ENCODE results near the gene C2orf76.

- PRO-cap = no peak
Observed at GRCh38 chr2:113963910-113964790, 74.3 kb downstream of the ACTR3 start.

DNA sequence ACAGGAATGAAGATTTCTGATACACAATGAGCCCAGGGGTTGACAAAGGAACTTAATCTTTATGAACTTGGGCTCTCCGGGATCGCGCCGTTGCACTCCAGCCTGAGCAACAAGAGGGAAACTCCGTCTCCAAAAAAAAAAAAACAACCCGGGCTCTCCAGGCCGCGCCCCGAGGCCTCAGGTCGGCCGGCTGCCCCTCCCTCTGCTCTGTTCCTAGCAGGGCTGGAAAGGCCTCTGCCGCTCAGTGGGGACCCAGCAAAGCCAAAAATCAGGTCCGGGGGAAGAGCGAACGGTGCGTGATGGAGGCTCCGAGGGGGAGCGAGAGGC is 219.4 kb downstream of the DPP10 start:
- PRO-cap = no peak

DNA sequence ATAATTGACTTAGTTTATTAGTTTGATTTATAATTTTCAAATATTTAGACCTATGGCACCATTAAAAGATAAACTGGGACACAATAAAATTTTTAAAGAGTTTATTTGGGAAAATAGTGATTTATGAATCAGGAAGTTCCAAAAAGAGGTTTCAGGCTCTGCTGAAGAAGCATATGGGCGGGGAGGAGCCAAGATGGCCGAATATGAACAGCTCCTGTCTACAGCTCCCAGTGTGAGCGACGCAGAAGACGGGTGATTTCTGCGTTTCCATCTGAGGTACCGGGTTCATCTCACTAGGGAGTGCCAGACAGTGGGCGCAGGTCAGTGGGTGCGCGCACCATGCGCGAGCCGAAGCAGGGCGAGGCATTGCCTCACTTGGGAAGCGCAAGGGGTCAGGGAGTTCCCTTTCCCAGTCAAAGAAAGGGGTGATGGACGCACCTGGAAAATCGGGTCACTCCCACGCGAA is 289.2 kb upstream of the DDX18 start:
- PRO-cap = unidirectional peak, plus-strand start at position 172 of the sequence

DNA sequence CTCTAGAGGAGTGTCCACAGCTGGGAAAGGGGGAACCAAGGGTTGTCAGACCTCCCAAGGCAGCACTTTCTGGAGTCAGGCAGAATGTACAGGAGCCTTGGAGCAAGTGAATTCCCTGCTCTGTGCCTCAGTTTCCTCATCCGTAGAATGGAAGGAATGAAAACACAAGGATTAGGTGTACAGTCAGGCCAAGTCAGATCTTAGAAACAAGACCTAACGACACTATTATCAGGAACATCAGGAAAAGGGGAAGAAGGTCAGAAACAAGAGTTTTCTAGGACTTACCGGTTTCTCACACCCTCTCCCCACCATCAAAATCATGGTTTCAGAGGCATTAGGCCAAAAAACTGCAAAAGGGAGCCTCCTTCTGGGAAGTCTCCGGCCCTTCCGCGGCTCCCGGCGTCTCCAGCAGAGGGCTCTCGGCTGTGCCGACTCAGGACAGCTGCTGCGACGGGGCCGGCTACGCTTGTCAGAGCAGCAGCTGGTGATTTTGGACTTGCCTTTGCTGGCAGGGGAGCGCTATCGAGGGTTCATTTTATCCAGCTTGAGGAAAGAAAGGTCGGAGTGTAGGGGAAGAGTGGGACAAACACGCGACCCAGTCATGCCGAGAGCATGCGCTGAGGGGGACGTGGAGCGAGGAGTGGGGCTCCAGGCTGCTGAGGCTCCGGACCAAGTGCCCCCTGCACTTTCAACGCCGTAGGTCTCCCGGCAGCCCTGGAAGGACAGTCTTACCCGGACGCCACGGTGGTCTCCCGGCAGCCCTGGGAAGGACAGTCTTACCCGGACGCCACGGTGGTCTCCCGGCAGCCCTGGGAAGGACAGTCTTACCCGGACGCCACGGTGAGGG is 21.4 kb downstream of the DDX18 start:
- PRO-cap = no peak

DNA sequence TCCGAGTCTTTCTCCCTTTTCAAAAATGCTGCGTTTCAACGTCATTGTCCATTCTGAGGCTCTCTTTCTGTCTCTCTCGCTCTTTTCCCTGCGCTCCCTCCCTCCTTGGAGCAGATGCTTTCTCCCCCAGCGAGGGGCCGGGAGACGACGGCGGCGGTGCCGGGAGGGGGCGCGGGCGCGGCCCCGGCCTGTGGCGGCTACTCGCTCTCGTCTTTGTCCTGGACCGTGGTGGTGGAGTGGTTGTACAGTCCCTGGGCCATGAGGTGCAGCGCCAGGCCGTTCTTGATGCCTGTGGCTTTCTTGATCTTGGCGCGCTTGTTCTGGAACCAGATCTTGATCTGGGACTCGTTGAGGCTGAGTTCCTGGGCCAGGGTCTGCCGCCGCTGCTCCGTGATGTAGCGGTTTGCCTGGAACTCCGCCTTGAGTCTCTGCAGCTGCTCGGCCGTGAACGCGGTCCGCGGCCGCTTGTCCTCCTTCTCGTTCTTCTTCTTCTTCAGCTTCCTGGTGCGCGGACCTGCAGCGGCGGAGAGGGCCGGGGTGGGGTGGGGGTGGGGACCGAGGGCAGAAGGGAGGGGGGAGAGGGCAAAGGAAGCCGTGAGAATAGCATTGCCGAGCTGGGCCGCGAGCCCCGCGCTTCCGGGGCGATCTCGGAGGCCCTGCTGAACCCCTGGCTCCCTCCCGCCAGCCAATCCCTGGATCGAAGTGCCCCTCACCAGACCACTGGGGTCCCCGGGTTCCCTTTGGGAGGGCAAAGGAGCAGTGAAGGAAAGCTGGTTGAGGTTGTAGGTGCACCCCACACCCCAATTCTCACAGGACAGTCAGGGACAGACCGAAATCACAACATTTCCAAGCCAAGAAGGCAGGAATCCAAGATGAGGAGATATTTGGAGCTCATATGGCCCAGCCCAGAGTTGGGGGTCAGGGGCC is 4.4 kb downstream of the EN1 start:
- PRO-cap = no peak

DNA sequence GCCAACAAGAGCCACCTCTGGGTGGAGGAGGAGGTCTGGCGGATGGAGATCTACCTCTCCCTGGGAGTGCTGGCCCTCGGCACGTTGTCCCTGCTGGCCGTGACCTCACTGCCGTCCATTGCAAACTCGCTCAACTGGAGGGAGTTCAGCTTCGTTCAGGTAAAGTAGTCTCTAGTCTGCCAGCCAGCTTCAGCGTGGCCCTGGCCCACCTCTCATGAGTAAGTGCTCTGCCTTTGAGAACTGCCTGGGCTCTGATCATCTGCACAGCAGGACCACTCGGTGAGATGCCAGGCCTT is 31.0 kb downstream of the STEAP3 start:
- PRO-cap = no peak

DNA sequence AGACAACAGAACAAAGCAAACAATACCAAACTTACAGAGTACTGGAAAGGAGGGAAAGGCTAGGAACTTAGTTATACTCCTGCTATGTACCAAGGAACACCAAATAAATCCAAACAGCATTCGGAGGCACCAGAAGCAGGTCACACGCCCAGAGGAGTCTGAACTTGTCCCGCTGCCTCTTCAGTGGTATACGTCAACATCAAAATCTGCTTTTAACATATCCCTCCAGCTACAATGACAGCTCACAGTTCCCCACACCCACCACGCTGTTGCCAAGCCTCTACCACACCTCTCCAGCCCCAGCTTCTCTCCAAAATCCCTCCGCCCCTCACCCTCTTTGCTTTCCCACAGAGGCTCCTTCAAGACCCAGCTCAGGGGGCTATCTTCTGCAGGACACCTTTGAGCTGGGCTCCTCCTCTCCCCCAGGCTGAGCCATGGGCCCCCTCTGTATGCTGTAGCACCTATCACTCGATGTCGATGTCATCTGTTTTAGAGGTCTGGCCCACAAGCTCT is 17.3 kb downstream of the C2orf76 start:
- PRO-cap = no peak

GRCh38 chr2:119352141-119352761 is 14.4 kb downstream of the C2orf76 start:
- PRO-cap = no peak

GRCh38 chr2:119365643-119366119 is 953 bp downstream of the C2orf76 start:
- PRO-cap = no peak

DNA sequence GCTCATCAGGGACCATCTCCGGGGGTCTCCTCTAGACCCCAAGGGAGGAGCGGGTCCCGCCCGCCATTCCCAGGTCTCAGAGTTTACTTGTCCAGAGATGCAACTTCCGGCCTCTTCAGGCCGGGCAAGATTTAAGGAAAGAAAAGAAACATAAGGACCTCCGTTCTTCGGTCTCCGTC is 240 bp downstream of the C2orf76 start:
- PRO-cap = no peak

- PRO-cap = bidirectional peak, plus-strand start at chr2:119366977, minus-strand start at chr2:119366763
Observed at GRCh38 chr2:119366684-119366906, at the start of gene C2orf76. TSS of gene C2orf76 (minus strand) at chr2:119366834.

GRCh38 chr2:119476401-119476780 is 44.7 kb downstream of the TMEM37 start:
- PRO-cap = no peak

DNA sequence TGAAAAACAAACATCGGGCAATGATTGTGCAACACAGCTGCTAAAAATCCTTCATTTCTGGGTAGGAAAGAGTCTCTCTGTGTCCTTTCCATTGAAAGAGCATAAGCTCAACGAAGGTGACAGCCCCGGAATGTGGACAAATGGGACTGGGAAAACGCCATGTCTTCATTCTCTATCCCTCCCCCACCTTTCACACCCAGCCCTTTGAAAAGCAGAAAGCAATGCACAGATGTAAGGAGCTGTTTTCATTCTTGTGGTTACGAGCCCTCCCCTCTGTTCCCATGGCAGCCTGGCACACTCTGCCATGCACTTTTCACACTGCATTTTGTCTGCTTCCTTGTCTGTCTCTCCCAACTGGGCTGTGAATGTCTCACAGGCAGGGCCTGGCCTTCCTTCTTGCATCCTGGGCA is 16.1 kb downstream of the TMEM177 start:
- PRO-cap = no peak

DNA sequence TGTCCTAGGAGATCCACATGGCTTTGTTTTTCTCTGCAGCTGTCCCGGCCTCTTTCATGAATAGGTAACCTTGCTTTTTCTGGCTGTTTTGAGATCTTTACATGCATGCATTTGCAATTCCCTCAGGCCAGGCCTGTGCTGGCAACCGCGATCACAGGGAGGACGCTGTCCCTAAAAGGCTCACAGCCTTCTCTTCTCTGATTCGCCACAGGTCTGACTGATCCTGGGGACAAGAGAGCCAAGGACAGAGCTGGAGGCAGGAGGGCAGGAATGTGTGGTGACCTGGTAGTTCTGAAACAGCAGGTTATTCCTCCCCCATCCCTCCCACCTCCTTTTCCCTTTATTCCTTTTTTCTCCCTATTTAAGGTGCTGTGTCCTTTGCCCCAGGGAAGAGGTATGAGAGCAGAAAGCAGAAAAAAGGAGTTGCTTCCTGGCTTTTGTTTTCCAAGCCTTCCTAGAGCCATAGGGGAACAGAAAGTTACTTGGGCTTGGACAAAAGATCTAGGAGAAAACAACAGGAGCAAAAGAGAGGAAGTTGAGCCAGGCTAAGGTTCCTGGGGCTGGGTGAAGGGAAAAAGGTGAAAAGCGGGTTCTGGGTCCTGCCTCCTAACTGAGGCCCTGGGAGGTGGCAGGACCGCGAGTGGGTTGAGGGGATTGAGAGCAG is 21.9 kb downstream of the TMEM177 start:
- PRO-cap = no peak

DNA sequence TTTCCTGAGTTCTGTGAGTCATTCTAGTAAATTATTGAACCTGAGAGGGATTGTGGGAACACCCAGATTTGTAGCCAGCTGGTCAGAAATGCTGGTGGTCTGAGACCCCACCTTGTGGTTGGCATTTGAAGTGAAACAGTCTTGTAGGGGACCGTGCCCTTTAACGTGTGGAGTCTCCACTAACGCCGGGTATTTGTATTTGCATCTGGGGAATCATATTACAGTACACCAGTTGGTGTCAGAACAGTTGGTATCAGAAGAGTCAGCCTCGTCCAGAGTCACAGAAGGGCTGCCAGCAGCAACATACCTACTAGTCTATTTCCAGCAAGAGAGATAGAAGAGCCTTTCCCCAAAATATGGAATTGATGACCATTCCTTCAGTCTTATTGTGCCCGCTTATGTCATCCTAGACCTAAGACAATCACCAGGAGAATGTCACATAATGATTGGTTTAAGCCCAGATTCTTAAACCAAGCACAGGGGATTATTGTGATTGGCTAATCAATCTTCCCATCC is 38.2 kb upstream of the PTPN4 start:
- PRO-cap = no peak

GRCh38 chr2:119892943-119894042 is 119.6 kb upstream of the EPB41L5 start:
- PRO-cap = no peak

DNA sequence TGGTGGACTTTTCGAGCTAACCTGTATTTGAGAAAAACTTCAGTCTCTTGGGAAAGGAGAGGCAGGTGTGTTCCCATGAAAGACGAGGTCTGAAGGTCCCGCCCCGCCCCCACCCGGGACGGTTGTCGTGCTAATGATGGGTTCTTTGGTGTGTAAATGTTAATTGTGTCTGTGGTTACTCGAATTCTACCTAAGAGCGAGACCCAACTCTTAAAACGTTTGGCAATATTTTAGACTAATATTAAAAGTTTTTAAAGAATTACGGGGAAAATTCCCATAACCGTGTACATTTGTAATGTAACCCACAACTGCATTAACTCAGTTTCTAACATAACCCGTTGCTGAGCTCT is 715 bp downstream of the EPB41L5 start:
- PRO-cap = no peak

DNA sequence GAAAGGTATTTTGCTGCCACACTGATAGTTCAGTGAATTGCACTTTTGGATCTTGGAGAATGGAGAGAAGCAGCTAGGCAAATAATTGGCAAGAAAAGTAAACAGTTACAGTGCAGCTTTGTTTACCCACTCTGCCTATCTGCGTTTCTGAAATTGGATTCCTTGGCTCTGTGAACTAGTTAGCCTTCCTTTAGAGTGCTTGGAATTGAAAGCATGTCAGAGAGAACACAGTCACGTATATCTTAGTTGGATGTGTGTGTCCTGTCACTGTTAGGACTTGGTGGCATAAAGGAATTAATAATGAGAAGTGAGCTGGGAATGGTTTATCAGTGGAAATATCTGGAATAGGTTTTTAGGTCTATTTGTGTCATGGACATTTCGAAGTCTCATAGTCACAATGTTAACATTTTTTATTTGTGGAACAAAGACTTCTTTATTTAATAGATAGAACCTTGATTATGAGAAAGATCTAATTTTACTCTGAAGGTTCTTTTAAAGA is 54.4 kb downstream of the EPB41L5 start:
- PRO-cap = no peak

GRCh38 chr2:120176675-120177805 is 46.2 kb downstream of the TMEM185B start:
- PRO-cap = no peak

DNA sequence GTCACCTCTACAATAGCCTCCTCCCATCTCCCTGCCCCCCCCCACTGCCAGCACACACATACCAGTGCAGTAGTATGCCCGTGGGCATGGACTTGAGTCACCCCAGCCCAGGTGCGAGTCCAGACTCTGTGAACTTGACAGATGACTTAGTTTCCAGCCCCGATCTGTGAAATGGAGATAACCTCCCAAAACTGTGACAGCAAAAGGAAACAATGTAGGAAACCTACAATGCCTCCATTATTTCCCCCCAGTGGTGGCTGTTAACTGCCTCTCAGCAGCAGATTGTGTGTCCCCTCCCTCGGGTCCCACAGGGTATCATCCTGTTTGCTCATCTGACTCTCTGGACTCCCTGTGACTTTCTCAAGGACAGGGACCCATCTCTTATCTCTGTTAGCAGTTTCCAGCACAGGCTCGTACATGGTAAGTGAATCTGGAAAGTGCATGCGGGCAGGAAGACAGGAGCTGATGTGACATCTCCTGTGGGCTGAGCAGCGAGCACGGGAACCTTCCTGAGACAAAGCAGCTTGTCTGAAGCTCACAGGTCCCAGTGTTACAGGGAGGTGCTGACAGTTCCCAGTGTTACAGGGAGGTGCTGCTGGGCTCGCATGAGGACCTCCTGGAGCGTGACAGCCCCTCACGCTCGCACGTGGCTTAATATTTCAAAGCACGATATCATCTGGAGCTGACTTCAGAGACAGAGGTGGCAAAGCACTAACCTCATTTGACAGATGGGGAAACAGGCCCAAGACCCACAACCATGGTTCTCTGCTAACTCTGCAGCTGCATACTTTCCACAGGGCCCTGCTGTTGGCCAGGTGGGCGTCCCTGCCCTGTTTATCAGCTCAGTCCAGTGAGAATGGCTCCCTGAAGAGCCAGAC is 4.3 kb upstream of the TMEM185B start:
- PRO-cap = no peak